ENCODE results near the genes FLT3LG, IRF3 and TSKS.

- PRO-cap: bidirectional peak, plus-strand start at chr19:49149539, minus-strand start at chr19:49149379; unidirectional peak, plus-strand start at chr19:49149959
Observed at GRCh38 chr19:49149196-49150199, 5.7 kb downstream of the HRC start.

GRCh38 chr19:49339282-49339868, 4.2 kb downstream of the CD37 start:
- PRO-cap: bidirectional peak, plus-strand start at chr19:49339654, minus-strand start at chr19:49339488

- PRO-cap: no peak
Observed at GRCh38 chr19:49395429-49396202, 7.6 kb downstream of the KASH5 start.

GRCh38 chr19:49409649-49410138, 13.5 kb downstream of the PTH2 start:
- PRO-cap: unidirectional peak, minus-strand start at chr19:49409748

DNA sequence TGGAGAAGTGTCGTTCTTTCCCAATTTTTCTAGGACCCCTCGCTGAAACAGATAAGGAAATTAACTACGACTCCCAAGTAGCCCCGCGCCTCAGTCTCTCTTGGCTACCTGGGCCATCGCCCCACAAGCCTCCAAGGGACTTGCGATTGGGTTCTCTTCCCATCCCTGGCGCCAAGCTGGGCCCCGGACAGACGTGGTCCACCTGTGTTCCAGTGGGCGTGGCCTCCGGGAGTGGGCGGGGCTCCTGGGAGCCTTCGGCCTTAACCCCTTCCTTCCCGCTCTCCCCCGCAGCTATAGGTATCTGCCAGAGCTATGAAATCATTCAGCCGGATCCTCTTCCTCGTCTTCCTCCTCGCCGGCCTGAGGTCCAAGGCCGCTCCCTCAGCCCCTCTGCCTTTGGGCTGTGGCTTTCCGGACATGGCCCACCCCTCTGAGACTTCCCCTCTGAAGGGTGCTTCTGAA, 962 bp downstream of the GFY start:
- PRO-cap: no peak

DNA sequence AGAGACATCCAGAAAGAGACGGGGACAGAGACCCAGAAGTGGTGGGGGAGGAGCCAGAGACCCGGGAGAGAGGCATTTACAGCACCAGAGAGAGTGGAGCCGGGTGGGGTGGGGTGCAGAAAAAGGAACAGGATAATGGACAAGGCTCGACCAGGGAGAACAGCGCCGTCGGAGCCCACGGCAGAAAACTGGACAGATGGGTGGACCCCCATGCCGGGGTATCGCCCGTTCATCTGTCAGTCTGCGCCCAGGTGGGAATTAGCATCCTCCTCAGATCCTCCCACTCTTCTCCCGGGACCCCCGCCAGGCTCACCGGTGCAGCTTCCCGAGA, 357 bp downstream of the SLC17A7 start:
- PRO-cap: no peak

DNA sequence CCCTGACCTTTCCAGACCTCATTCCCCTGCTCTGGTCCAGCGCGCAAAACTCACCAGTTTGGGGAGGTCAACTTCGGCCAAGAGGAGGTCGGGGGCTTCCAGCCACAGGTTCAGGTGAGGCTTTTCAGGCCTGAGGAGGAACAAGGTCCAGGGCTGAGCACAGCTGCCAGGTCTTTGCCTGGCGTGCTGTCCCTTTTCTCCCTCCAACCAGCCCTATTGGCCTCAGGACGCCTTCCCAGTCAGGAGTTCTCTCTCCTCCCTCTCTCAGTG, 4.7 kb downstream of the PIH1D1 start:
- PRO-cap: no peak

DNA sequence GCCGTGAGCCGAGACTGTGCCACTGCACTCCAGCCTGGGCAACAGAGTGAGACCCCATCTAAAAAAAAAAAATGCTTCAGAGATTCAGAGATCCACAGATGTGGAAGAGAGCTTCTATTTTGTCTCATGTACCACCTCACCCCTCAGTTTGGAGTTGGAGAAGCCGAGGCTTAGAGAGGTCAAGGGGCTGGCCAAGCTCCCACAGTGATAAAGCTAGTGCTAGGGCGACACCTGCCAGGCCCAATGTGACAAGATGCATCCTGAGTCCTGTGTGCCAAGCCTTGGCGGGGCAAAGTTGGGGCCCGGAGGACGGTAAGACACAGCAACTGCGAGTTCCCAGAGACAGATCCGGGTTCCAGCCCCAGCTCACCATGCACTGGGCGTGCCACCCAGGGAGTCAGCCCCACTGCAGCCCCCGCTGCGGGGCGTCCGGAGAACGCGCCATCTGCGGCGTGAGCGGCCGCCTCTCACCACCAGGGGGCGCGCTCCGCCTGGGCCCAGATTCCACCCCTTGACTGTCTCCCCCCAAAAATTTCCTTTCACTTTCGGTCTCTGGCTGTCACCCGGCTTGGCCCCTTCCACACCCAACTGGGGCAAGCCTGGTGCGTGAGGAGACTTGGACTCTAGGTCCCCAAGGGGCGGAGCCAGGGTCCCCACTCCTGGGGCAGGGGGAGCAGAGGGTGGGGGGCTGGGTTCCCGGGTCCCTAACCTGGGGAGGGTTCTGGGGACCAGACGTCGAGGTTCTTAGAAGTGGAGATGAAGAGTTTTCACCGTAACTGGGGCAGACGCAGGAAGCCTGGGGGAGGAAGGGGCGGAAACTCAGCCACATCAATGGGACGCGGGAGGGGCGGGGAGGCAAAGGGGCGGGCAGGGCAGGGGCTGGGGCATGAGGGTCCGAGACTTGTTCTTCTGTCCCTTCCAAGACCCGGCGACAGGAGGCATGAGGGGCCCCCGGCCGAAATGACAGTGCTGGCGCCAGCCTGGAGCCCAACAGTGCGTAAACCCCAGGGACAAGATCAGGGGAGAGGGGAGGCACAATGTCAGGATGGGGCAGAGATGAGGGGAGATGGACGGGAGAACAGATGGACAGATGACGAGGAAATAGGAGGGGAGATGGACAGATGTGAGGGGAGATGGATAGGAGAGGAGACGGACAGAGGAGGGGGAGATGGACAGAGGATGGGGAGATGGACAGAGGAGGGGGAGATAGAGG, at the start of gene FLT3LG:
TSS of gene FLT3LG (plus strand) at position 536 of the 1,213 bp plus-strand sequence.
- PRO-cap: bidirectional peak, plus-strand start at position 542 of the sequence, minus-strand start at position 467 of the sequence; bidirectional peak, plus-strand start at position 912 of the sequence, minus-strand start at position 798 of the sequence

GRCh38 chr19:49512901-49513753, 666 bp downstream of the FCGRT start:
- PRO-cap: bidirectional peak, plus-strand start at chr19:49513266, minus-strand start at chr19:49513111; bidirectional peak, plus-strand start at chr19:49513598, minus-strand start at chr19:49513601

DNA sequence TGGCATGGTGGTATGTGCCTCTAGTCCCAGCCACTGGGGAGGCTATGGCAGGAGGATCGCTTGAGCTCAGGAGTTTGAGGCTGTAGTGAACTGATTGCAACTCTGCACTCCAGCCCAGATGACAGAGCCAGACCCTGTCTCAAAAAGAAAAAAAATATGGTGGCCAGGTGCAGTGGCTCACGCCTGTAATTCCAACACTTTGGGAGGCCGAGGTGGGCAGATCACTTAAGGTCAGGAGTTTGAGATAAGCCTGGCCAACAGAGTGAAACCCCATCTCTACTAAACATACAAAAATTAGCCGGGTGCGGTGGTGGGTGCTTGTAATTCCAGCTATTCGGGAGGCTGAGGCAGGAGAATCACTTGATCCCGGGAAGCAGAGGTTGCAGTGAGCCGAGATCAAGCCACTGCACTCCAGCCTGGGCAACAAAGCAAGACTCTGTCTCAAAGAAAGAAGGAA, 4.6 kb downstream of the FCGRT start:
- PRO-cap: no peak

DNA sequence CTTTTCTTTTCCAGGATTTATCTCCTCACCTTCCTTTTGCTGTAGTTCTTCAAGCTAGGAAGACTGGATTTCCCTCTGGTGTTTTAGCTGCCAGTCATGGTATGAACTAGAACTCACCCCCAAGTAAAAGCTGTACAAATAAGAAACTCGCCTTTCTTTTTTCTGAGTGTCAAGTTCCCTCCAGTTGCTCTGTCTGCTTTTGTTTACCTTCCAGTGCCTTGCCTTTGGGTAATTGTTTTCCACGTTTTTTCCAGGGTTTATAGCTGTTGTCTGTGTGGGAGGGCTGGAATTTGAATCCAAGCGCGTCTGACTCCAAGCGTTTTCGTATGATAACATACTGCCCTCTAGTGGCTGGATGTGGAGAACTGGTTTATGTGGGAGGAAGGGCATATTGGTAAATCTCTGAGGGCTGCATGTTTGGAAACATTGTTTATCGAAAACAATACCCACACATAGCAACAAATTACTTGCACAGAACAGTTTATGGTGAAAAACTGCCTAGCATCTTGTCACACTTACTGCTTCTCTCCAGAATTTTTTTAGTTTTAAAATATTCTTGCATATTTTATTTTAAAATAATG, 19.1 kb downstream of the RCN3 start:
- PRO-cap: no peak

GRCh38 chr19:49555916-49556212, 24.5 kb downstream of the NOSIP start:
- PRO-cap: bidirectional peak, plus-strand start at chr19:49556322, minus-strand start at chr19:49556013

DNA sequence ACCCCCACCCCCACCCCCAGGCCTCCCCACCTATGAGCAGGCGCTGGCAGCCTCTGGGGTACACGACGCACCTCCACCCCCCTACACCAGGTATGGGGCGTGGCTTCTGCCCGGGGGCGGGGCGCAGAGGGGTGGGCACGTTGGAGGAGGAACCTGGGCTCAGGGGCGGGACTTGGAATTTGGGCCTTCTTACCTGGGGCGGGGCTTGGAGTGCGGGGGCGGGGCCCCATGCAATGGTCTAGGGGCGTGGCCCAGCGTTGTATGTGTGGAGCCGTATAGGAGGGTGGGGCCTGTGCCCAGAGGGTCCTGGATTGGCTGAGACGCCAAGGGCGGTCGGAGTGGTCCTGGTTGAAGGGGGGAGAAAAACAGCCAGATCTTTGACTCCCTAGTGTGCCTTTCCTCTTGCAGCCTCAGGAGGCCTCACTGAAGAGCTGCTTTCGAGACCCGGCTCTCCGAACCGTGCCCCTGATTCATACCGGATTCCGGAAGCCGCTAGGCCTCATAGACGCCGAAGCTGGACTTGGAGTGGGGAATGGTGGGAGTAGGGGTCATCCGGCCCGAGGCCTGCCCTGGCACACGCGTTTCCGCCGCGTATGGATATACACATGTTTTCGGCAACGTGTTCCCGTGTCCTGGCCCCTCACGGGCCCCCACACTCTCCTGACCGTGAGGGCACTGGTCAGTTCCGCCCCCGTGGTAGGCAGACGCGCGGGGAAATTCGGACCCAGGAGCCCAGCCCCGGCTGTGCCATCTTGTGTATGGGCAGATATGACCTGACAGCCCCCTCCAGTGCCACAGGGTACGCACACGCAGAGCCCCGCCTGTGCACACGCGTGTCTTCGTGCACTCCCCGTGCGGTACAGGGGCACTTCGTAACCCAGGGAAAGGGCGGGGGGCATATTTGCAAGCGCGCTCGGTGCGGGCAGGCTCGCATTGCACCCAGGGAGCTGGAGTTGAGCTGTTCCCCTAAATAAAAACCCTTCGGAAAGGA, 724 bp upstream of the PRR12 start:
- PRO-cap: bidirectional peak, plus-strand start at position 293 of the sequence, minus-strand start at position 474 of the sequence

- PRO-cap: no peak
Observed at GRCh38 chr19:49627719-49628162, 12.2 kb downstream of the RRAS start.

- PRO-cap: bidirectional peak, plus-strand start at chr19:49665411, minus-strand start at chr19:49665347; bidirectional peak, plus-strand start at chr19:49665967, minus-strand start at chr19:49665610
Observed at GRCh38 chr19:49665207-49666334, at the start of gene IRF3. TSS of gene IRF3 (minus strand) at chr19:49665857.

DNA sequence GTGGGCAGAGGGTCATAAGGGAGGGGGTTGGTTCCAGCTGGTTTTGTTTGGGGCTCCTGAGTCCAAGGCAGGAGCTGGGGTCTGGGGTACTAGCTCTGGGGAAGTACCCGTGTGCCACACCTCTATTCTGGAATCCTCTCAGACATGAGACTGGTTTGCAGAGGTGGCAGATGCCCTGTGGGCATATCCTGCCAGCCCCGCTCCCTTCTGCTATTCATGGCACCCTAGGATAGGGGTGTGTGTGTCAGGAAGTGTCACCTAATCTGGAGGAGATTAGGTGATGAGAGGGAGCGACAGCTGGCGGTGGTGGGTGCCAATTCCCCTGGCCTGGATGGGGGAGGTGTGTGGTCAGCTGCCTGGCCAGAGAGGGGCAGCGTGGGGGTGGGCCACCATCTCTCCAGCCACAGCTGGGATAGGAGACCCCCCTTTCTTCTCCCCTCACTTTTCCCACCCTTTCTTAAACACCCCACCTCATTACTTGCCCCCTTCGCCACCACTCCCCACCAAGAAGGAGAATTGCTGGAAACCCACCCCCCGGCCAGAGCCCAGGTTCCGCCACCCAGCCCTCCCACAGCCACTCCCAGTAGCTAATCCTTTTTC, 2.3 kb downstream of the PRMT1 start:
- PRO-cap: no peak

GRCh38 chr19:49763016-49763429, at the start of gene TSKS:
TSS of gene TSKS (minus strand) at chr19:49763306.
- PRO-cap: no peak

- PRO-cap: unidirectional peak, plus-strand start at chr19:49817627
Observed at GRCh38 chr19:49817000-49817723, 927 bp upstream of the MED25 start.

GRCh38 chr19:49838693-49839558, 20.8 kb downstream of the MED25 start:
- PRO-cap: no peak

DNA sequence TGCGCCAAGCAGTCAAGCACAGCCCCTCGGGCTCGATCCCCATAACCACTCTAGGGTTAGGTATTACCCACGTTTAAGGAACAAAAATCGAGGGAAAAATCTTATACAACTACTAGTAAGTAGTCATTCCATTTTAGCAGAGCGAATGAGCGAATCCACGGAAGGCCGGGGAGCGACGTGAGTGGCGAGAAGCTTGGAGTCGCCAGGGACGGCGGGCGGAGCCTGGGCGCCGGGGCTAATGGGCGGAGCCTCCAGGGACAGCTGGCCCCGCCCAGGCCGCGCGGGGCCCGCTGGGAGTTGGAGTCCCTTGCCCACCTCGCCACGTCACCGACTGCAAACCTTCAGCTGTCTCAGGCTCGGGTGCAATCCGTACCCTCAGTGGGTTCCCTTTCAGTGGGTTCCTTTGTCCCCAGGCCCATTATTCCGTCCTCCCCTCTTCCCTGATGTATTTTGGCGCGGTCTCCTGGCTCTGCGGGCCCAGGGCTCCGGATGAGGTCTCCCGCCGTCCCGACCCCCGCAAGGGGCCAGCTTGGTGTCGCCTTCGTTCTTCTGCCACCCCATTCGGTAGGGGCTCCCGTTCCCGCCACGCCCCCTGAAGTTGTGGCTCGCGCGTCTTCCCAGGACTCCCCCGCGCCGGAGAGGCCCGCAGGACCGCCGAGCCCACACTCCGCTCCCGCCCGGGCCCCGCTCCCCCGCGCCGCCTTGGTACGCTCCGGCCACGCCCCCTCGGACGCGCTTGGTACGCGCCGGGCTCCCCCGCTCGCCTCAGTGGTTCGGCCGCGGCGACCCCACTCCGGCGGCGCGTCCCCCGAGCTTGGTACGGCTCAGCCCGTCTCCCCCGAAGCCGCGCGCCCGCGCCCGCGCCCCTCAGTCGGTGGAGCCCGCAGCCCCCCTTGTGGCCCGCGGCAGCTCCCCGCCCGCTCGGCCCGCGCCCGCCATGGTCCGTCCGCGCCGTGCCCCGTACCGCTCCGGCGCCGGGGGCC, 16.7 kb downstream of the PNKP start:
- PRO-cap: bidirectional peak, plus-strand start at position 336 of the sequence, minus-strand start at position 195 of the sequence; bidirectional peak, plus-strand start at position 791 of the sequence, minus-strand start at position 696 of the sequence